ENCODE data around the genes ACVR2A and KIF5C.

GRCh38 chr2:143524722-143525359, 395.6 kb downstream of the ARHGAP15 start:
- PRO-cap, result no peak

DNA sequence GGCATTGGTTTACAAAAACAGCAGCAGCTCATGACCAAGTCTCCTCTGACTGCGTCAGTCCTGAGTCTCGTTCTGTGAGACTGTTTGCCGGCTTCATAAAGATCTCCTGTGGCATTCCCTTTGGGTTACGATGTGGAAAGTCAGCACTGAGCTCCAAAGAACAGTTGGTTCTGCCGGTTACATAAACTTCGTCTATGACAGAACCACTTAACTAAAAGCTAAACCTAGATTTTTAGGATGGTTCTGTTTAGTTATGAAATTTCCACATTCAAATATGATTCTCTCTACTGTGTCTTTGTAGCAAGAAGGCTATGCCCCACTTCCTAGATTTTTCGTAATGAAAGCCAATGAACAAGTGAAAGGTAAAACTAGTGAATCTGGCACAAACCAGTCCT, 487.2 kb downstream of the GTDC1 start:
- PRO-cap, result no peak

DNA sequence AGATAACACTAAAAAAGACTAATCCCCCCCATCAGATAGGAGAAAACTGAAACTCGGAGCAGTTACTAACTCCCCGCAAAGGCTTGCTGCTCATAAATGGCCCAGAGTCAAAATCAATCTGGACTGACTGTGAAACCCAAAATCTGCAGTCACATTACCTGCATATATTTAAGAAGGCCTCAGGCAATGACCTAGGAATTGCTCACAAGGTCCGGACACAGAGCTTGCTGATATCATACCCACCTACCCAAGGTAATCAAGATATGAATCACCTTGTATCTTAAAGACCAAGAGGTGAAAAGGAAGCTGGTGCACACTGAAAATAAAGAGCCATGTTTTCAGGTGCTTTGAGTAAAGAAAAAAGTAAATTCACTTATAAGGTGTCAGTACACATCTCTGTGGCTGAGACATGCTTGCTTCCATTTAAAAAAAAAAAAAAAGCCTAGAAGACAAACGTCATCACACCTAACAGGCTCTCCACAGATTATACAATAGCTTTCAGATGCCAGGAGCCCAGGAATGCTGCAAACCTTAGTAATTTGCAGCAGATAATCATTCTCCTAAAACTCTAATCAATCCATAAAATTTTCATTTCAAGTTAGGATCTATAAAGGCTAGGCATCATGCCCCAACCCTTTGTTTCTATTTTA, 7.8 kb downstream of the GTDC1 start:
- PRO-cap, result unidirectional peak, plus-strand start at position 501 of the sequence

DNA sequence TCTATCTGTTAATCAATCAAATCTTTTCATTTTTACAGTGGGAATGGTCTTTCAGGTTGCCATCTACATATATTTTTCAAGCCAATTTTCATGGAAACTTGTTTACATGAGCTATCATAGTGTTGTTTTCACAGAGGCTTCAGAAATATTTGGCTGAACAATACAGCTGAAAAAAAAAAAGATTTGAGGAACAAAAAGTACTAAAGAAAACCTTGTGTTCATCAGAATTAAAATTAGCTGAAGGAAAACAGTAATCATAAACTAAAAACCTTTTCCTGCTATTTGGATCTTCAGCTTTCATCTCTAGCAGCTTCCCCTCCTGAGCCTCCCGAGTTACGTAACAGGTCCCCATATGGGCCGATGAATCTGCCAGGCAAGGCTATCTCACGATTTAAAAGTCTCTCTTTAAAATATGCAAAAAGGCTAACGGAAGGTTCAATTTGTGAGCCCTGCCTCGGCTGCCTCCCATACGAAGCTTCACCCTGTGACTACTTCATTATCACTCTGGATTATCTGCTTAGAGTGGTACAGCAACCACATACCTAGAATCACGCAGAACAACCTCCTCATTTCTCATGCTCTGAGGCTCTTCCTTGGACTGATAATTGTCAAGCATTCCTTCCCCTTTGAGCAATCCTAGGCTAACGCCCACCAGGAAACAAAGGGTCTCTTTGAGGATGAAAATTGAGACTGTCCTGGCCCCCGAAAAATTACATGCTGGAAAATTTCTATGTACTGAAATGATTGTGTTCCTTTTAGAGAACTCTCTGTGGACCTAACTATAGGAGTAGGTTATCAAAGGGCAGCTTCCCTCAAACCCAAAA, 40.1 kb upstream of the GTDC1 start:
- PRO-cap, result no peak

DNA sequence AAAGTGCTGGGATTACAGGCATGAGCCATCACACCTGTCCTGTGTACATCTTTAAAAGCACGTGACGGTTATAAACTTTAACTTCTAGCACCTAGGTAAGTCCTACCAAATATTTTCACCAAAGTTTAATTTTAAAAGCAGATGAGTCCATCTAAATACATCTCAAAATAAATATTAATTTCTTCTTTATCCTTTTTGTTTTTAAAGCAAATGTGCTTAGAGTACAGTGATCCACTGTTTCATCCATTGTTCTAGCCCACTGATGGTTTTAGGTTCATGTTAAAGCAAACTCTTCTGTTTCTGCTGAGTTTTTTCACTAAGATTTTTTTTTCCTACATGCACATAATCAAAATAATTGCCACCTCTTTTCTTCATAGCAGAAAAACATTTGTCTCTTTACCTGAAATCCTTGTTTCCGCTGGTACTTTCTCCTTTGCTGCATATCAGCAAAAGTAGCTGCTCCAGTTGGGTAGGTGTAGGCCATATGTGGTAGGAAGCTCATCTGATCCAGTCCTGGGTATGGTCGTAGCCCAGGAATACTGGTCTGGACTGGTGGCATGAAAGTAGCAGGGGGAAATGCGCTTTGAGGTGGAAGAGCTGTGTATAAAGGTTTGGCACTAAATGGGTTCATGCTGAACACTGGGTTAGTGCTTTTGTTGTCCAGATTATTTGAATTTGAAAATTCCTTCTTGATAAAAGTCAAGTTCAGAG, 65.7 kb upstream of the GTDC1 start:
- PRO-cap, result no peak

DNA sequence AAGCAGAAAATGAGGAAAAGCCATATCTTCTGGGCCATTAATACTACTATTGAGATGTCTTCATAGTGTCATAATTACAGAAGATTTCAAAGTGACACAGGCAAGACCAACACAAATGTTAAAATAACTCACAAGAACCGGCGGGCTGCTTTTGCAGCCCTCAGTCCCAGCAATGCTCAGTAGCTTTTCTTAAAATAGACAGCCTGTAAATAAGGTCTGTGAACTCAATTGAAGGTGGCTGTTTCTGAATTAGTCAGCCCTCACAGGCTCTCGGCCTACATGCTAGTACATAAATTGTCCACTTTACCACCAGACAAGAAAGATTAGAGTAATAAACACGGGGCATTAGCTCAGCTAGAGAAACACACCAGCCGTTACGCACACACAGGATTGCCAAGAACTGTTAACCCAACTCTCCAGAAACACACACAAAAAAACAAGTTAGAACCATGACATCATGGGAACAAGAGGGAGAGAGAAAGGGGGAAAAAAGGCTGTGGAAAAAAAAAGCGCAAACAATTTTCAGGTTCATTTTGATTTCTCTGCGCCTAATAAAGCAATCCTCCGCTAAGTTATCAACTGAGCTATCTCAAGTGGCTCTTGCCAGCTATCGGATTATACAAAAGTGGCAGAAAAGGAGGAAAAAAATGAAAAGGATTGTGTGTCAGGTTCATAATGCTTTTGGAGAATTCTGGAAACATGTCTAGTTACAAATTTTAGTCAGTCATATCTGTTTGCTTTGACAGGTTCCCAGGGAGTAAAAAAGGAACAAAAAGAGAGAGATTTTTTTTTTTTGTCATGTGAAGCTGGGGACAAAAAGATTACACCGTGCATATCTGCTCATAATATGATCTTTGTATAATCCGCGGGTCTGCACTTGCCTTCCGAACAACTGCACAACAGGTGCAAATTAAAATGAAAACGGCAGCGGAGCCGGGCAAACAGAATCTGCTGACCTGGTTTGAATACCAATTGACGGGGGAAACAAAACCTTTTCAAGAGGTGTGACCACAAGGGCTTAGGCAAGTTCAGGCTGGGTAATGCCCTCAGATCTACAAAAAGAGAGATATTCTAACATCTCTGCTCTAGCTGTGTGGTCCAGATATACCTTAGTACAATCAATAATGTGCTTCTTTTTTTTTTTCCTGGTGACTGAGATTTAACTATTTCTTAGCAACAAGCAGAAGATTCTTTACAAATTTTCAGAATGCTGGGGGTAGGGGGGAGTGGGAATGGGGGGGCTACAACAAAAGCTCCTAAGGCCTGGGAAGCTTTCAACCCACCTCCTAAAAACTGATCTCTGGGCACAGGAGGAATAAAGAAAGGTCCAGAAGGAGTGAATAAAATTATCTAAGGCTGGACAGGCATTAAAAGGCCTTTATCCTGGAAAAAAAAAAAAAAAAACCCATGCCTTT, 88.8 kb downstream of the ZEB2 start:
- PRO-cap, result unidirectional peak, minus-strand start at position 405 of the sequence; unidirectional peak, minus-strand start at position 950 of the sequence

- PRO-cap, result no peak
Measured at GRCh38 chr2:144467242-144468146, 52.4 kb downstream of the ZEB2 start.

DNA sequence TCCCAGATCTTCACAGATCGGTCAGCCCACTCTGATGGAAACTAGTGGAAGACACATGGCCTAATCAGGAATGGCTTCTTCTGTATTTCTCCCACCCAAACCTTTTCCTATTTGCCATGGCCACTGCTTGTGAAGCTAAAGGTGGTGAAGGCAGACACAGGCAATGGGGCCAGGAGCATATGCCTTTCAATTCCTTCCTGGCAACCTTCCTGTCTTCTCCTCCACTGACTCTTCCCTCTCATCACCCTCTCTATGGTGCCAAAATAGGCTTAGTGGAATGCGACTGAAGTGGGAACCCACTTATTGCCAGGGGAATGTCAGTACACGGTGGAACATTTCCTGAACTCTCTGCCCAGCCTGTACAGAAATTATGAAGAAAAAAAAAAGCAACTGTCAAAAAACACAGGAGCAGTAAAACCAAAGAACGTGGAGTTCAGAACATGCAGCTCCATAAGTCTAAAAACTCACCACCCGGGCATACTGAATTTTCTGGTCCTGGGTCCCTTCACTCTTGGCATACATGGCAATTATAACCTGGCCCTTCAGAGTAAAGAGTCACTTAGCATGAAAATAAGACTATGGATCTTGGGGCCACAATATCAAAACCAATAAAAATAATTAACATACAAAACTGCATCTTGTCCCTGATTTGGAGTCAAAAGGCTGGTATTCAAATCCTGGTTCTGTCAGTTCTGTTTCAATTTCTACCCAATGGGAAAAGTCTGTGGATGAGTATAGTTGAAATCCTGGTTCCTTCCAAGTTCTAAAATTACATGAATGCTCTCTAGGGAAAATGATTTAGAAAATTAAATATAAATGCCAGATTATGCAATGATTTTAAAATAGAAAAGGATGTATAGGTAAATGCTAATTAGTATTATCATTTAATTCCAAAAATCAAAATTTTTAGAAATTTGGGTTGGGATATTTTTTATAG, 35.2 kb downstream of the ZEB2 start:
- PRO-cap, result no peak

GRCh38 chr2:144667862-144668248, 147.9 kb upstream of the ZEB2 start:
- PRO-cap, result no peak

GRCh38 chr2:145411373-145411919, 891.5 kb upstream of the ZEB2 start:
- PRO-cap, result no peak

DNA sequence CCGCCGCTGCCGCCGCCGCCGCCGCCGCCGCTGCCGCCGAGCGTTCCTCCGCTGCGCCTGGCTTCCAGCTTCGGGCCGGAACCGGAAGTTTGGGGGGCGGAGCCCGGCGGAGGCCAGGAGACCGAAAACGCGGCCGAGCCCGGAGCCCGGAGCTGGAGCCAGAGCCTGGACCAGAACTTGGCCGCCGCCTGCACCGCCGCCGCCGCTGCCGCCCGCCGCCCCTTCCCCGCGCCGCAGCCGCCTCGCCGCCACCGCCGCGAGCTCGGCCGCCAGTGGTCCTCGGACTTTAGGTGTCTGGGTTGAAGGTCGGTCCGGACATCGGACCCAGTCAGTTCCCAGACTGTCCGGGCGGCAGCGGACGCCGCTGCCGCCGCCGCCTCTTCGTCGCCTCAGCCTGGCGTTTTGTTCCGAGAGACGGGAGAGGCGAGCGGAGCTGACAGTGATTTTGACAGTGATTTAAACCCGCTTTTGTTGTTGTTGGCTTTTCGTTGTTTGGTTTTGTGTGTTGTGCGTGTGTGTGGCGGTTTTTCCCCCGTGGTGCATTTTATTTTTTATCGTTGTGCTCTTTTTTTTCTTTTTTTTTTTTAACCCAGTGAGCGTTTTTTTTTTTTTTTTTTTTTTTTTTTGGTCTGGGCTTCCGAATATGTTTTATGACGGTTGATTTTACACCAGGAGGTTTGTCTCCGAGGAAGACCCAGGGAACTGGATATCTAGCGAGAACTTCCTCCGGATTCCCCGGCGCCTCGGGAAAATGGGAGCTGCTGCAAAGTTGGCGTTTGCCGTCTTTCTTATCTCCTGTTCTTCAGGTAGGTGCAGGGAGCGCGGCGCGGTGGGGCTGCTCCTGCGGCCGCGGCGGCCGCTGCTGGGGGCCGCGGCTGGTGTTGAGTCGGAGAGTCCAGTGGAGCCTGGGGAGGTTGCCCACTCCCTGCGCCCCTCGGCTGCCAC, at the start of gene ACVR2A:
Gene ACVR2A, plus strand, starts transcription at position 628 of the 945 bp plus-strand sequence.
- PRO-cap, result bidirectional peak, plus-strand start at position 173 of the sequence, minus-strand start at position 64 of the sequence

- PRO-cap, result no peak
Measured at GRCh38 chr2:147852376-147852919, 7.6 kb downstream of the ACVR2A start.

- PRO-cap, result no peak
Measured at GRCh38 chr2:148099836-148100223, 78.9 kb downstream of the MBD5 start.

- PRO-cap, result no peak
Measured at GRCh38 chr2:148705933-148706756, 61.6 kb downstream of the EPC2 start.

DNA sequence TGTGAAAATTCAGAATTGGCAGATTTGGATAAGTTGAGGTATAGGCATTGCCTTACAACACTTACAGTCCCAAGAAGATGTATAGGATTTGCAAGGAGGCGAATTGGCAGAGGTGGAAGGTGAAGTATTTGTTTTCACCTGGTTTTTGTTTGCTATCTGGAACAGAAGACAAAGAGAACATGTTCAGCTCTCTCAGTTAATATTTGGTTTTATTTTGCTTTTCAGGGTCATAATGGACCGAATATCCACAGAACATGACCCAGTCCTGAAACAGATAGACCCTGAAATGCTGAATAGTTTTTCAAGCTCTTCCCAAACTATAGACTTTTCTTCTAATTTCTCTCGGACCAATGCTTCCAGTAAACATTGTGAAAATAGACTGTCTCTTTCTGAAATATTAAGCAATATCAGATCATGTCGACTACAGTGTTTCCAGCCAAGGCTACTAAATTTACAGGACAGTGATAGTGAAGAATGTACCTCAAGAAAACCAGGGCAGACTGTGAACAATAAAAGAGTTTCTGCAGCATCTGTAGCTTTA, 104.1 kb upstream of the KIF5C start:
- PRO-cap, result no peak

DNA sequence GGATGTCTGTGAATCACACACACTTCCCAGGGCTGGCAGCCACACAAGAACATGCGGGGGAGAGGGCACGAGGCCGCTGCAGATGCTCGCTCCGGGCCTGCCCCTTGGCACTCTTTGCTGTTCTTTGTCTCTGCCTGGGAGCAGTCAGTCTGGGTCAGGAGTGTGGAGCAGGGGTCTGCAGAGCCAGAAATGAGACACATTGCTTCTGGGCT, 62.6 kb upstream of the KIF5C start:
- PRO-cap, result no peak

DNA sequence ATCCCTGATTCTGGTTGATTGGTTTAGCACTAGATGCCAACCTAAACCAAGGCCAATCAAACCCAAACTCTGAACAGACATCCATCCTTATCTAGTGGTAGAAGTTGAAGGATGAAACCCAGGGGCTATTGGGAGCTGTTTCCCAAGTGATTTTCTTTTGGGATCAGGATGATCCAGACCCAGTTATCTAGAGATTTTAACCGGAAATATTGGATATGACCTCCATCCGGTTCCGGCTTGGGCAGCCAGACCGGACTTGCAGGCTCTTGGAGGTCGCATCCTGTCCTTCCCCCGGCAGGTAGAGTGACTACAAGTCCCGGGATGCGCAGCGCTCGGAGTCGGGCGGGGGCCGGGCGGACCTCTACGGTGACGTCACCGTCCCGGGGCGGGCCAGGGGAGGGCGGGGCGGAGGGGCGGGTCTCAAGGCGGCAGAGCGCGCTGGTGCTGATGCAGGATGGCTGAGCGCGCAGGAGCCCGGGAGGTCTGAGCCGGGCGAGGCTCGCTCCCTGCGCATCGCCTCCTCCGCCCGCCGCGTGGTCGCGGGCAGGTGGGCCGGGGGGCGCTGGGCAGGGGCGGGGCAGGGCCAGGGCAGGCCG, at the start of gene KIF5C:
Gene KIF5C, plus strand, starts transcription at position 431 of the 596 bp plus-strand sequence.
- PRO-cap, result bidirectional peak, plus-strand start at position 431 of the sequence, minus-strand start at position 305 of the sequence

GRCh38 chr2:149037758-149038265, 687 bp upstream of the LYPD6B start:
- PRO-cap, result no peak

- PRO-cap, result no peak
Measured at GRCh38 chr2:149920180-149920550, 332.6 kb upstream of the MMADHC start.

DNA sequence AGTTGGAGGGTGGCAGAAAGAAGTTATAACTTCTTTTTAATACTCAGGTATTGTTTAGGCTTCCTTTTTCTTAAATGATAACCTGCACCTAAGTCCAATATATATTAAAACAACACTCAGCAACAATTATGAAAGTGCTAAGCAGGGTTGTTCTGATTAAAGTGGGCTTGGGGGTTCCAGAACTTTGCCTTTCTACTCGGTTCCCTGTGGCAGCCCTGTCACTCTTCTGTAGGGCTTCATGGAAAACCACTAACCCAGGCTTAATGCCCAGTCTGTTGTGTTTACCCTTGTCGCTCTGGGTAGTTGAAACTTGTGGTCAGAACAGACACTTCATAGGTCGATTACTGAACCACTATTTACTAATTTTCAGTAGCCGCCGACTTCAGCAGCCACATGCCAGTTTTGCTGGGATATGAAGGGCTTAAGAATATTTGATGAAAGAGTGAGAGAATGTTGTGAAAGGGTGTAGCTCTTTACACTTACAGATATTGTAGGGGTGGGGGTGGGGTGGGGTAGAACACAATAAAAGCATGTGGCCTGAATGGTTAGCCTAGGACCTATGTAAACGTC, 362.3 kb downstream of the RND3 start:
- PRO-cap, result no peak

All from paraaortic lymph node (tissue), 1 donor.